ENCODE measurements around a stretch of chr3.

GRCh38 chr3:122732820-122733310 lies 52.2 kb downstream of the PARP14 start:
- PRO-cap, result no peak

DNA sequence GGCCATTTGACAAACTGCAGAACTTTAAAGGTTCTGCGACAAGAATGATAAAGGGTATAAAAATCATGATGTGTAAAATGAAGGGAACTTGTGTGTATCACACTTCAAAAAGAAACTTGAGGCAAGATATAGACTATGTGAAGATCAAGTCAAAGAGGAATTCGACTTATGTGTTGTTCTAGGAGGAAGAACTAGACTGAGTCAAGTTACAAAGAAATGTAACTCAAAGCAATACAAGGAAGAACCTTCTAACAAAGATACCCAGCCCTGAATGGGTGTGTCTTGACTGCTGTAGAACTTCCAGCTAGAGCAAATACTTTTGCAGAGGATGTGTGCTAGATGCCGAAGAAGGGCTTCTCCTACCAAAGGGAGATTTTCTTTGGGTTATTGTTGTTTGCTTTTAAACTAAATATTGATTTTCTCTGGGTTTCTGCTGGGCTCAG lies 2.4 kb downstream of the SLC49A4 start:
- PRO-cap, result no peak

DNA sequence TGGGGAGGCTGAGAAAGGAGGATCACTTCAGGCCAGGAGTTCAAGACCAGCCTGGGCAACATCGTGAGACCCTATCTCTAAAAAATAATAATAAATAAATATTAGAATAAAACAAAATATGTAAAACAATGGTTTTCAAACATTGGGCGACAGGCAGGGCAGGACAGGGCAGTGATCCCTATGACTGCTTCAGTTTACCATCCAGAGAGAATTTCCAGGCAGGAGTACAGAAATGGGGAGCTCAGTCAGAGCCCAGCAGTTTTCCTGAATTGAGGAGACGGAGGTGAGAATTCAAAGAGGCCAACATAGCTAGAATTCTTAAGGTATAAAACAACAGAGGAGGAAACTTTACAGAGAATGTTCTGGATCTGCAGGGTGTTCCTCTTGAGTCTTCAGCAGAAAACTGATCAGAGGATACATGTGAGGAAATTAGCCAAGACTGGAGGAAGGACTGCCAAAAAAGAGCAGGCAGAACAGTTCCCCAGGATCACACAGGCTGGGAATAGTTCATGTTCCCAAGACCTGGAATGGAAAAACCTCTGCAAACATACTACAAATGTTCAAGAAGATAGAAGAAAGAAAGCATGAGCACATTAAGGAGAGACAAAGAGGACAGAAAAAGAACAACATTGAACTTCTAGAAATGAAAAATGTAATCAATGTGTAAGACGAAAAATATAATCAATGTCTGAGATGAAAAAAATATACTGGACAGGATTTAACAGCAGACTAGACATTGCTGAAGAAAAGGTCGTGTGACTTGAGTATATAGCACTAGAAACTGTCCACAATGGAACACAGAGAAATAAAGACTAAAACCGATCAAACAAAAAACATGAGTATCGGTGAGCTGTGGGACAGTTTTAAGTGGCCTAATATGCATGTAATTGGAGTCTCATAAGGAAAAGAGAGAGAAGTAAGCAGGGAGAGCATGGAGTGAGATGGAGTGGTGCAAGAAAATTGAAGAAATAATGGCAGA lies 7.5 kb downstream of the SLC49A4 start:
- PRO-cap, result no peak

DNA sequence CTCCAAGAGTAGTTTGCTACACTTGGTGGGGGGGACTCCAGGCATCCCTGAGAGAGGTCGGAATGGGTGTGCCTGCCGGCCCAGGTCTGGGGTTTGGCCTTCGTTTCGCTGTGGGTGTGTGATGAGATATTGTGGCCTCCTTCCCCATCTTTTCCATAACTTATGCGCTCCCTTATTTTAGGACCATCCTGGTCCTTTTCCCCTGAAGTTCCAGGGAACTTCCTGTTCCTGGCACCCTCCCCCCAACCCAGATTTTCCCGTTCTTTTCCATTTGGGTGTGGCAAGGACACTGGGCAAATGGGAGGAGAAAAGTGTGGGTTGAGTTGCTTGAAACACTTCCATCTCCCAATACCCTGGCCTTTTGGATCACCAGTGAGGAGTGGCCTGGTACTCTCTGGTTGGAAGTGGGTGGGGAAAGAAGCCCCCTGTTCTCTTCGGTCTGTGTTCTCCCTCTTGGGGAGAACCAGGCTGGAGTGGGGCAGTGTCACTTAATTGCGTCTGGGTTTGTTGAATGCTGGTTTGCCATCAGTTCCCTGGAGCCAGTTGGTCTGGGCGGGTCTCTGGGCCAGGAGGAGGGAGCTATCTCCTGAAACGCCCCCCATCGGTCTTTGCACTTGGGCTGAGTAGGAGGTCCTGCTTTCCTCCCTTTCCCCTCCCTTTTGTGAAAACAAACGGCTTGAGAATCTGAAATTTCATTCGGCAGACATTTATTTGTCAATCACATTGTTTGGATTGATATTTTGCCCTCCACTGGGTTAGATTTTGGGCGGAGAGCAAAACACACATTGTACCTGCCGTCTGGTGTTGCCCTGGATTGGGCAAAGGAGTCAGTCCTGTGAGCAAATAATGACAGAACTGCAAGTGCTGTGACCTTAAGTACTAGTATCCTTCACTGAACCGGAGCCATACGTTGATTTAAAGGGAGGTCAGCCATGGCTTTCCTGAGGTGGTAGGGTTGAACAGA lies 1.4 kb downstream of the PDIA5 start:
- PRO-cap, result no peak

- PRO-cap, result no peak
Measured at GRCh38 chr3:123129565-123129959, 62.7 kb downstream of the PDIA5 start.

- PRO-cap, result no peak
Measured at GRCh38 chr3:123284231-123284631, 82.5 kb downstream of the SEC22A start.

DNA sequence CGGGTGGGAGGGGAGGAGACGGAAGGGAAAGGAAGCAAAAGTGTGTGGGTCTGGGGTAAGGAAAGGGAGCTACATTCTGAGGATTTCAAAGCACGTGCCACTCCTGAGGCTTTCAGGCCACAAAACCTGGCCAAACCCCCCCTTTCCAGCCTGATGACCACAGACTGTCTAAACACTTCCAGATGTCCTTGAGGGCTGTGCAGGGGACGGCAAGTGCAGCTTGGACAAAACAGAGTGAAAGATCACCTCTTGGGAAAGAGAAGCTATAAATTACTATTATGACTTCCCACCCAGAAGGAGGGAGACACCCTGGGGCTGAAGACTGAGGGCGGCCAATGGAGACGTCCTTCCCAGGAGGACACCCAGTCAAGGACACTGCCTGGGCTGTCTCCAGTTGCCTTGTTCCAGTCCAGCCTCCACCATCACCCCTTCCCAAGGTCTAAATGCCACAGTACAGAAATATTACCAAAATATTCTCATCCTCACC lies 57.7 kb downstream of the ADCY5 start:
- PRO-cap, result no peak

GRCh38 chr3:123404186-123405638 lies 44.2 kb downstream of the ADCY5 start:
- PRO-cap, result no peak

DNA sequence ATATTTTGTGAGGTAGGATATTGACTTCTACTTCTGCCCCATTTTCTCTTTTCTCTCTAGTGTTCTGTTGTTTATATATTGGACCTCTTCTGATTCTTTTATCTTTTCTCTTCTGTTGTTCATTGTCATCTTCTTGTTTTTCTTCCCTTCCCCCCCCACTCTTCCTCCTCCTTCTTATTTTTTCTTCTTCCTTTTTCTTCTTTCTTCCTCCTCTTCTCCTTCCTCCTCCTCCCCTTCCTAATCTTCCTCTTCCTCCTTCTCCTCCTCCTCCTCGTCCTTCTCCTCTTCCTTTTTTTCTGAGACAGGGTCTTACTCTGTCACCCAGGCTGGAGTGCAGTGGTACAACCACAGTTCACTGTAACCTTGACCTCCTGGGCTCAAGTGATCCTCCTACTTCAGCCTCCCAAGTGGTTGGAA lies 15.0 kb upstream of the HACD2 start:
- PRO-cap, result no peak

DNA sequence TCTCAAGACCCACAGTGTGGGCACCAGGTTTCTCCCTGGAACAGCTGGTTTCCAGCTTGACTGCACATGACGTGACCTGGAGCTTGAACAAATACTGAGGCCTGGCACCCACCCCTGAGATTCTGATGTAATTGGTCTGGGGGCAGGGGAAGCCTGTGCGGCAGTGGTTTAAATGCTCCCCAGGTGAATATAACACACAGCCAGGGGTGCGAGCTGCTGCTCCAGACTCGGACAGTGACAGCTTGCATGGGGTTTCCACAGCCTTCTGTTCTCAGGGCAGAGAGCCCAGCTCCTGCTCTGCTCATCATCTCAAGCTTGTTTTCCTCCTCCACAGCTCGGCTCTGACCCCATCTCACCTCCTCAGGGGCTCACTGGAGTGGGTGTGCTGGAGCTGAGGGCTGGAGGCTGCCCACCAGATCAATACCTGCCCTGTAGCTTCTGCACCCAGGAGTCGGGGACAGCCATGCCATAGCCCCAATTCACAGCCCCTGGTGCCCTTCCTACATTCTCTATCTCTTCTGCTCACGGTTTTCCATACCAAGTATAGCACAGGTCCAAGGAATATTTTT lies 95.1 kb upstream of the HACD2 start:
- PRO-cap, result no peak

GRCh38 chr3:123692653-123692955 lies 107.8 kb upstream of the HACD2 start:
- PRO-cap, result no peak

DNA sequence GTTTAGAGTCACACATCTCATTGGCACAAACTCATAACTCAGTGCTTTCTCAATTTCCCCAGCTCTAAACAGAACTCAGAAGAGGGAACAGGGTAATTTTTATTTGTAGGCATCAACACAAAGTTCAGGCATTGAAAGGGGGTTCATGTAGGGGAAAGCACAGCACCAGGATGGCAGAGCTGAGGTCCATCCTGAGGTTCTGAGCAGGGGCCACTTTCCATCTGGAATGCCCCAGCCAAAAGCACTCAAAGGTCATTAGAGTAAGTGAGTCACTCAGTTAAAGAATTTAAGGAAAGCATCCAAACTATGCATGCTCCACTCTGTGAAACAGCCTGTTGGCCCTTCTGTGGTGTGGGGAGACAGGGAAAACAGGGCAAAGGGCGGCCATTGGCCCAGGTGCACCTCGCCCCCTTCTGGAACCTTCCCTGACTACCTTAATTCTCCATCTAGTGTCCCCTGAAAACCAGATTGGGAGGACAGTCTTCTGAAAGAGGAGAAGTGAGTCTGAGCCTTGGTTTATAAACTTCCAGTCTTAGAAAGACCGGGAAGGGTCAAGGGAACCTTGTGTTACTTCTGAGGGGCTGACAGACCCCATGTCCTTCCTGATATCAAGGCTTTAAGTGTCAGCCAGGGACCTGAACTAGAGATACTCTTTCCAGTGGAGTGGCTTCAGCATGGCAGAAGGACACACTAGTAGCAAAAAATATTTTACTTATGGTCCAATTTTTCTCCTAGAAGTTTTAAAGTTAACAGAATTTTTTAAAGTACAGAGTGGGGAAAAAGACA lies 133.3 kb downstream of the MYLK start:
- PRO-cap, result no peak

DNA sequence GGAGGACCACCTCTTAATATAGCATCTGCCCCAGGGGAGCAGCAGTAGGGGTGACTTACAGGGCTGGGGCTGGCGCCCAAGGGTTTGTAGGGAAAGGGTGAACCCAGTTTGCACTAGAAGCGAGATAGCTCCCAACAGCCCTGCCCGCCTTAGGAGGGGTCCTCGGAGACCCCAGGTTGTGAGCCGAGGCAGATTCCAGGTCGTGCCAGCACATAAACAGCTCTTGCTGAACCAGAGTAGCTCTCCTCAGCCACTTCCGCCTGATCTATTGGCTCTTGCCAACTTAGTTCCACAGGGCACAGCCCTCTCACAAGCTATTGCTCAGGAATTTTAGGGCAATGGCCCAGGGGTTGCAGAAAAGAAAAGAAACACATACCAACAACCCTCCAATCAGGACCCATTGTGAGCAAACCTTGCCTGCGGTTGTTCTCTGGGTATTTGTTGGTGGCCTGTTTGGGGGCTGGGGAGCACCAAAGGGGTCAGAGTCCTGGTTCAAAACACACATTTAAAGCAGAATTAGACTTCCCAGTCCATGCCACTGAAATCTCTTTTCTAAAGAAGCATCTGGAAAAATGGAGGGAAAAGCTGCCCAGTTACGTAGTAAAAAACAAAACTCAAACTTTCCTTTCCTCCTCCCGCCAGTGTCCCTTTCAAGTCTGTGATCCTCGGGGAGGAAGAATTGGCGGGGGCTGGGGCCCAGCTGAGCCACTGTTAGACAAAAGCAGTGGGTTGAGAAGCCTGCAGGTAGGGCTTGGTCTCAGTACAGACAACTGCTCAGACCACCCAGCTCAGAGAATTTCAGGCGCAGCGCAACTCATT lies 117.4 kb downstream of the MYLK start:
- PRO-cap, result no peak

GRCh38 chr3:123950779-123951278 lies 10.2 kb downstream of the CCDC14 start:
- PRO-cap, result no peak

- PRO-cap, result no peak
Measured at GRCh38 chr3:124052161-124052998, 19.2 kb downstream of the KALRN start.

- PRO-cap, result no peak
Measured at GRCh38 chr3:124078847-124079326, 45.7 kb downstream of the KALRN start.

GRCh38 chr3:124268902-124269390 lies 235.8 kb downstream of the KALRN start:
- PRO-cap, result no peak

- PRO-cap, result no peak
Measured at GRCh38 chr3:124492583-124492995, 237.7 kb upstream of the UMPS start.

DNA sequence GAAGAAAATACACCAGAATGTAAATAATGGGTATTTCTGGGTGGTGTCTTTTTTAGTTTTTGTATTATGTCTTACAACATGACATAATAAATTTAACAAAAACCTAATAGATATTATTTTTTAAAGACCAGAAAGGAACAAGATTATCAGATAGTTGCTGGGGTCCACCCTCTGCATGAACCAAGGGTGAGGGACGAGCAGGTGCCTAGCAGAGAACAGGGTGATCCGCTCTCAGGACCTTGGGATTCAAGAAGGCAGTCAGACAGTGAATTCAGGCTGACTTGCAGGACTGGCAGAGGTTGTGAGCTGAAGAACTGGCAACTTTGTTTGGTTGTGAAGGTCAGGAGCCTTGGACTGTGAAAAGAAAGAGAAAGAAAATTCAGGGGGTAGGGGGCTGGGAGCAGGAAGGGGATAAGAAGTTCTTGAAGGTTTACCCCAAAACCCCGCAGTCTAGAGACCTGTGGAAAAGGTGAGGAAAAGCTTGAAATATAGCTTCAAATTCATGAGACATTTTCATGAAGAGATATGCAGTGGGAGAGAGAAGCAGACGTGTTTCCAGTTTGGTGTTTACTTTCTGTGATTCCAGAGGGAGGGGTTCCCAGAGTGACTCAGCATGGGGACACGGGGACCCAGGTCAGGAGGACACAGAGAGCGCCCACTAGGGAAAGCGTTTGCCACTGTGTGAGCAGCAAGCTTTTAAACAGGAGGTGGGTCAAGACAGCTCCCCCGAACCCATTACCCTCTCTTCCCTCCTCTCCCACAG lies 217.3 kb upstream of the UMPS start:
- PRO-cap, result no peak

DNA sequence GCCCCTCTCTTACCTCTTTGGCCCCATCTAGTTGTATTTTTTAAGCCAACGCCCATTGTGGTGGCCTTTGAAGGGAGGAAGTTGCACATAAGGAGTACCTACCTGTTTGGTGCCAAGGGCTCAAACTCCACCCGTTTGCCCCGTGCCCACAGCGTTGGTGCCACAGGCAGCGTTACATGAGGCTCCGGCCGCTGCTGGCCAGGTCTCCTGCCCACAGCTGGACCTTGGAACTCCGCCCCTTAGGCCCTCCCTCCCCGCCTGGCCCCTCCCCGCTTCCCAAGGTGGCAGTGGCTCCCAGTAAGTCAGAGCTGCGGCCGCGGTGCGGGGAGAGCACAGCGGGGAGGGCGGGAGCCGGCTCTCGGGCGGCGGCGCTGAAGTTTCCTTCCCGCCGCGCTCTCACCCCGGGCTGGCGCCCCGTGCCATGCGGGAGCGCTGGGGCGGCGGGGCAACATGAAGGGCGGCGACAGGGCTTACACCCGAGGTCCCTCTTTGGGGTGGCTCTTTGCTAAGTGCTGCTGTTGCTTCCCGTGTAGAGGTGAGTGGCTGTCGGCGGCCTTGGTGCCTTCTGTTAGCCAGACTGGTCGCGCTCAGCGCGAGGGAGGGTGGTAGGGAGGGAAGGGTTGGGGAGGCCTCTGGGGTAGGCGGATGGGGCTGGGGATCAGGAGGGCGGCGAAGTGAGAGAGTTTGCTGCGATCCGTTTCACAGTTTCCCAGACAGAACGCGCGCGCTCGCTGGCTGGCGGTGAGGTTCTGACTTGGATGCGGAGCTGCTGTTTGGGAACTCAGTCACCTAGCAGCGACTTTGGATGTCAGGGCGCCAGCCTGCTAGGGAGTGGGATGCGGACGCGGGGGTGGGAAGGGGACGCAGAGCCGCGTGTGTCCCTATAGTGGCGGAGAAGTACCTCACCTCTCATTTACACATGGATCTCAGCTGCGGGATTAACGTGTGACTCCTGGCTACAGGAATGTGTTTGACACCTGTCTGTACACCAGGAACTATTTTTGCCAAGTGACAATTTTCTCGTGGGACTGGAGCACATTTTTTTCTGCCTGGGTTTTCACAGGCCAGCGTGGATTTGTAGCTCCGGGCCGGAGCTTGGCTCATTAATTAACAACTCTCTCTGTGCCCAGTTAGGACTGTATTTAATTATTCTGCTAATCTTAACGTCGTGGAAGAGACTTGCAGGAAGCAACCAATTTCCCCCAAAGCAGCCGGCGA lies 145.5 kb upstream of the UMPS start:
- PRO-cap, result unidirectional peak, plus-strand start at position 305 of the sequence; unidirectional peak, minus-strand start at position 751 of the sequence